Hair follicle dermal papilla cell (primary cell): ENCODE measurements around a stretch of chr18.

DNA sequence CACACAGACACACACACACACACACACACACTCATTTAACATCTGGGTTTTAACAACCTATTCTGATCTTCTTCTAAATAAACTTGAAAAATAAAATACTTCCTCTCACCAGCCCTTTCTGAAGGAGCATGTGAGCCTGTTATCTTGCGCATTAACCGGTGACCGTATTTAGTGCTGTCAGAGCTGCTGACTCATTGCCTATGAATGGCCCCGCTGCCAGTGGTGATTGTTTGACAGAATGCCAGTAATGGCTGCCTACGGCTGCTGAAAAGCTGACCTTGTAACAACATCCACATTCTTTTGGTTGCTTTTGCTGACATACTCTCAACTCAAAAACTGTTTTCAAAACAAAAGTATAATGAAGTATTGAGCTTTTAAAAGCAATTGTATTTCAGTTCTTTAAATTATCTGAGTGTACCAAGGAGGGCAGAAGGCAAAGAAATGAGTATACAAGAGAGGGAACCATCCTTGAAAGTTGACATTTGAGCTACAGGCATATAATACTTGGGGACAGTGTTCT, 50.4 kb upstream of the DTNA start:
- CAGE, long polyA plus RNA = no peak

GRCh38 chr18:34928252-34928868, 112.9 kb upstream of the MAPRE2 start:
- CAGE, long polyA plus RNA = no peak

DNA sequence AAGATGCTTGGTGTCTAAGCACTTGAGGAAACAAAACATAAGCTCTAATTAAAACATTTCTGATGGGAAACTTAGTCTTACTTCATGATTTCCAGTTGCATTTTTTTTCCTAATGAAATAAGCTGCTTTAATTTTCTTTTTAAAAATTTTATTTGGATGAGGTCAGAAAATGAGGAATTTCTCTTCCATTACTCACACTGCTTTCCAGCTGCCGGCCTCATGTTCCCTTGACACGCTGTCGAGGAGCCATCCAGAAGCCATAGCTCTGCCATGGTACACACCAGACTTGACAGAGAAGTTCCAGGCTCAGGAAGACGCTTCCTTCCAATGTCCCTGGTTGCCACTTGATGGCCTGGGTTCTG, 12.1 kb upstream of the MAPRE2 start:
- CAGE, long polyA plus RNA = no peak

DNA sequence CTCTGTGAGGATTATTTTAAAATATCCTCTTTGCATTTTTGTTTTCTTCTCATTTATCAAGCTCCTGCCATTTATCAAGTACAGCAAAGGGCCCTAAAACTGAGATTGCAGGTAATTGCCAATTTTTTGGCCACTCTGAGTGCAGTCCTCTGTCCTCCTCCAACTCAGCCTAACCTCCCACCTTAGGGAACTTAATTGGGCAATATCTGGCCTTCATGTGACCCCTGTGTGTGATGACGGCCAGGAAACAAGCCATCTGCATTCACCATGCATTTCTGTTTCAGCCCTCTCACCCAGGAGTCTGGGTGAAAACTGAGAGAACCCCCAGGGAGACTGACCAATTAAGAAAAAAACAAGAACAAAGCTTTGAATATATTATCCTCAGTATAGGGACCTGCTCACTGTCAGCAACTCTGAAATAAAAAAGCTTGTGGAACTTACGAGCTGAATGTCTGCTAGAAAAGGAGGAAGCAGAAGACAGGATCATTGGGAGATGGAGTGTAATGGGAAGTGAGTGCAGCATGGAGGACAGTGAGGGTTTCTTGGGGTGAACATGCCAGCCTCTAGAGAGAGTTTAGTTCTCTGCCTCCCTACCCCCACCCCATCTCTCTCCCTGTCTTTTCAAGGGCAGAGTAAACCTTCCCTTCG, 9.5 kb downstream of the MAPRE2 start:
- CAGE, long polyA plus RNA = no peak

GRCh38 chr18:35231083-35231354, 9.8 kb upstream of the ZNF397 start:
- CAGE, long polyA plus RNA = no peak

DNA sequence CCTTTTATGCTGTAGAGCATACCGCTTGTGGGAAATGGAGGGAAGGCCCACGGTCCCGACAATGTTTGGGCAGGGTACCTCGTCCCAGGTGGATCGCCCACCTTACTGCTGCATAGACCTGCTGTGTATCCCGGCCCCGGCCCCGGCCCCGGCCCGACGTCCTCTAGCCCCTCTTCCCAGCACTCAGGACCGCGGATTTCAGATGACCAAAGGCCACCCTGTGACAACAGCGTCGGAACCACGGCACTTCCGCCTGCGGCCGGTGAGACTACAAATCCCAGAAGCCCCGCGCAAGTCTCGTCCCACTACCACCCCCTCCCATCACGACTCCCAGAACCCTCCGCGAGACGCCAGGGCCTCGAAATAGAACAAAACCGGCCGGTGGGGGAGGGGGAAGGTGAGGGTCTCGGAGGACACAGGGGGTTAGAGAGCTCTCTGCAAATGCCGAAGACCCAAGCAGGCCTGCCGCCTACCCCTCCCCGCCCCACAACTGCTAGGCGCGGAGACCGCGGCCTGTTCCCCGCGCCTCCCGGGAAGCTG, 428 bp downstream of the ZNF24 start:
- CAGE, long polyA plus RNA = no peak

- CAGE, long polyA plus RNA = no peak
Observed at GRCh38 chr18:35488765-35489195, 9.0 kb downstream of the INO80C start.

GRCh38 chr18:35516633-35517171, 18.9 kb upstream of the INO80C start:
- CAGE, long polyA plus RNA = no peak

GRCh38 chr18:35692923-35693912, 111.7 kb downstream of the GALNT1 start:
- CAGE, long polyA plus RNA = no peak

DNA sequence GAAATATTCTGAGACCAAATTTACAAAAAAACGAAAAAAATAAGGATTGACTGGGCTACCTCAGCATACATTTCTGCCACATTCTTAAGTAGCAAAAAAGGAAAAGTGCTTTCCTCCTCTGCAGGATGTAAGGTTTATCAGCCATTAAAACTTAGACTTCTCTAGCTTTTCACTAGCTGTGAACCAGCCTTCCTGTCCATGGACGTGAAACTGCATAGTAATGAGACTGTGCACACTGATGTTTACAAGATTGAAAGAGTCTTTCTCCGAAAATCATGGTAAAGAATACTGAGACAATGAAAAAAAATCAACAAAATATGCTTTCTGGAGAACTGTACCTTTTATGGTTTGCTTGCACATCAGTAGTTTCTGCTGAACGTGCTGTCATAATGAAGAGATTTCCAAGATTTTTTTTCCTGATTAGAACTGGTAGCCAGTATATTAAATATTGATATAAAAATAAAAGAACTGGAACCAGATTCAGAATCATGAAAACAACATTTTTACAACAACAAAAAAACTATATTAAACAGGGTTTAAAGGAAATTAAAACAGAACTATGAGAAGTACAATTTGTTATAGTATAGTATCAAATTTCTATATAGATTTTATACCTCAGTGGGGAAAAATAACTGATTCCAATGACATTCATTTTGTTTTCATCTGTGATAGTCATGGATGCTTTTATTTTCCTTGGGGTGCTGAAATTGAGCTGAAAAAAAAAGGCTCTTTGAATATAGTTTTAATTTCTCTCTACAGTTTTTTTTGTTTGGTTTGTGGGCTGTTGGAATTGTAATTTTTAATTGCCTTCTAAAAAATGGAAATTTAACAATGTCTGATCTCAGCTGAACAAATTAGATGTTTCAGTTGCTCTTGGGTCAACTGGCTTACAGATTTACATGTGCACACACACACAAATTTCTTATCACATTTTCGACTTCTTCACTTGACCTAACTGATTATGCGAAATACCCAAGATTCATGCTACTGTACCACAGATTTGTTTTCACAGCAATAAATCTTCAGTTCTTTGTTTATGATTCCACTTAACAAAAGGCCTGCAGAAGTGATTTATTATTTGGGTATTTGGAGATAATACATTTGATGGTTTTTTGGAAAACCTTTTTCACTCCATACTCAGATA, 128.6 kb downstream of the GALNT1 start:
- CAGE, long polyA plus RNA = no peak

DNA sequence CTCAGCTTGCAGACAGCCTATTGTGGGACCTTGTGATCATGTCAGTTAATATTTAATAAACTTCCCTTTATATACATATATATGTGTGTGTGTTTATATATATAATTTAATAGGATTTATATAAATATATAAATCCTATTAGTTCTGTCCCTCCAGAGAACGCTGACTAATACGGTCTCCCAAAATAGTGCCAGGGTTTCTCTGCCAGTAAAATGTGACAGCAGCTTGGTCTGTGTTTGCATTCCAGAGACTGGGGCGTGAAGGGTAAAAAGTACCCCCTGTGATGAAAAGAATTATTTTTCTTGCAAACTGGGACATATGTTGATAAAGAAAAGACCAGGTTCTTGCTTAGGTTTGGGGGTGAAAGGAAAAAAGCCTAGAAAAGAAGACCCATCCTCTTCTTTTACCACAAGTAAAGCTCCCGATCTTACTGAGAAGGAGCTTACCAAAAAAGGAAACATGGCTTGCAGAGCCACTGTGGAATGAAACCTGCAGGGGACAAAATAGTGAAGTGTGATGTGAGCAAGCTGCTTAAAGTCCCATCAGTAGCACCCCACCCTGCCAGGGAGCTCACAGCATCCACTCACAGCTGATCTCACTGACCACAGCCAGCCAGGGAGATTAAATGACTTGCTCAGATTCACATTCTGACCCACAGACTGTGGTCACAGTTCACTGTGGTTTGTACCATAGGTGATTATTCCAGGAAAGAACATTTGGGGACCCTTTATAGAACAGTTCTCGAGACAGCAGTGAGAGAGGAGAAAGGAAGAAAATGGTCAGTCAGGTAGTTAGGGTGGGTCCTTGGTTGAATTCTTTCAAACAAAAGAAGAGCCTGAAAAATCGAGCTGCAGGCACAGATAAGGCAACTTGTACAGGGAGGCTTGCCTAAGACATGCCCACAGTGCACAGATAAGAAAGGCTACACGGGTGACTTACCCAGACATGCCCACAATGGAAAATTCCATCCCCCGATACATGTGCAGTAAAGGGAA, 110.8 kb upstream of the C18orf21 start:
- CAGE, long polyA plus RNA = no peak

- CAGE, long polyA plus RNA = no peak
Observed at GRCh38 chr18:35972783-35973252, 339 bp downstream of the C18orf21 start.

- CAGE, long polyA plus RNA = no peak
Observed at GRCh38 chr18:36131733-36132101, 2.0 kb downstream of the ELP2 start.

DNA sequence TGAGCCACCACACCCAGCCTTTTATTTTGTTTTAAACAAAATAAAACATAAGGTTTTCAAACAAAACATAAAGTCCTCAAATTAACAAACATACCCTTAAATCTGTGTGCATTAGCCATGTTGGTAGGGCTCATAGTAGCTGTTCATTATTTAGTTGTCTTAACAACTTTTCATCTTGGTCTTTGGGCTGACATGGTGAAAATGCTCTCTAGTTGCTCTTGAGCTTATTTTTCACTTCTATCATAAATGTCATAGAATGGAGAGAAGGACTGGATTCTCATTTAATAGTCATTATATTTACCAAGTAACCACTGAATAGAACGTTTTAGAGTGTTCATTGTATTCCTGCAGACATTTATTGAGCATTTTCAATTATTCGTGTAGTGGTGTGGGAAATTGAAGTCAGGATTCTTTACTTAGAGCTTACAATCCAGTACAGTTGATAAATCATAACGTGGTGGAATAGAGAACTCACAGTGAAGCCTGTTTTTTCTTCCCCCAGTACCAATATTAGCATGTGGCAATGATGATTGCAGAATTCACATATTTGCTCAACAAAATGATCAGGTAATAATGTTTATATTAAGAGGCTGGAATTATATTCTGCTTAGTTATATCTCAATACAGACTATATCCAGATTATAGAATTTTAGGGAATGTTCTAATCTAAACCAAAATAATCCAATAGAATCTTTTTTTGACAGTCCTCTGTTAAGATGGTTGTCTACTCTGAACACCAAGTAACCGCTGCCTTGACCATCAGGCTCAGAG, 11.1 kb downstream of the ELP2 start:
- CAGE, long polyA plus RNA = no peak

GRCh38 chr18:36149880-36150385, 20.2 kb downstream of the ELP2 start:
- CAGE, long polyA plus RNA = no peak

- CAGE, long polyA plus RNA = no peak
Observed at GRCh38 chr18:36295886-36296311, 1.6 kb upstream of the FHOD3 start.

DNA sequence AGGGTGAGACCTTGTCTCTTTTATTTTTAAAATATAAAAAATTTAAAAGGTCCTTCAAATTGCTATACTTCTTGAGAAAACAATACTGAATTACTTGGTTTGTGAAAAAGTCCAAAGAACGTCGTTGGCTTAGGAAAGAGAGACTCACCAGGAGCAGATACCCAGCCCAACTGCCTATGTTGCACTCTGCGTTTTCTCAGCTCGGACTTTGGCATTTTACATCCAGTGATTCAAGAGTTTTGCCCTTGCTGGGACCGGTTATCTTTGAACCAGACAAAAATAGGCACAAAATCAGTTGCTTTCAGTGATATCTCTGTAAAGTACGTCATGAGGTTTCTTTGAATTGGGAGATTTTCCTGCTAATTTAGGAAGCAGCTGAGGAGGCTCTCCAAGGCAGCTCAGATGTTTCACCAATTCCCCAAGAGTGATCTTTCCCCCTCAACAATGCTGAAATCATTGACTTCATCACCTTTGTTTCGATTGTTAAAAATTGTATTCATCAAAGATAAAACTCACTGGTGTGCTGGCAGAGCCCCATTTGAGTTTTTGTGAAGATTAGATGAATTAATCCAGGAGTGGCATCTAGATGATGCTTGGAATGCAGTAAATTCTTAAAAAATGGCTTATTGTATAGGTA, 29.3 kb downstream of the FHOD3 start:
- CAGE, long polyA plus RNA = no peak

GRCh38 chr18:36382210-36382539, 84.7 kb downstream of the FHOD3 start:
- CAGE, long polyA plus RNA = no peak

- CAGE, long polyA plus RNA = no peak
Observed at GRCh38 chr18:36786614-36787264, 42.1 kb downstream of the TPGS2 start.

DNA sequence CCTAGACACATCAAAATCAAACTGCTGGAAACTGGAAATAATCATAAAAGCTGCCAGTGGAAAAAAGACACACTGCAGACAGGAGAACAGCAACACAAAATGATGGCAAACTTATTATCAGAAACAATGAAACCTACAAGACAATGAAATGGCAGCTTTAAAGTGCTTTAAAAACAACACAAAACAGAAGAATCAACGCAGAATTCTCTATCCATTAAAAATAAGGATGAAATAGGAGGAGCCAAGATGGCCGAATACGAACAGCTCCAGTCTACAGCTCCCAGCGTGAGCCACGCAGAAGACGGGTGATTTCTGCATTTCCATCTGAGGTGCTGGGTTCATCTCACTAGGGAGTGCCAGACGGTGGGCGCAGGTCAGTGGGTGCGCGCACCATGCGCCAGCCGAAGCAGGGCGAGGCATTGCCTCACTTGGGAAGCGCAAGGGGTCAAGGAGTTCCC, 323.5 kb upstream of the PIK3C3 start:
- CAGE, long polyA plus RNA = no peak